Jejunum (tissue), 1 donor: Measurements from ENCODE around the gene POU6F2.

GRCh38 chr7:37052606-37053132 is 328.4 kb upstream of the AOAH start:
- PRO-cap, result no peak

DNA sequence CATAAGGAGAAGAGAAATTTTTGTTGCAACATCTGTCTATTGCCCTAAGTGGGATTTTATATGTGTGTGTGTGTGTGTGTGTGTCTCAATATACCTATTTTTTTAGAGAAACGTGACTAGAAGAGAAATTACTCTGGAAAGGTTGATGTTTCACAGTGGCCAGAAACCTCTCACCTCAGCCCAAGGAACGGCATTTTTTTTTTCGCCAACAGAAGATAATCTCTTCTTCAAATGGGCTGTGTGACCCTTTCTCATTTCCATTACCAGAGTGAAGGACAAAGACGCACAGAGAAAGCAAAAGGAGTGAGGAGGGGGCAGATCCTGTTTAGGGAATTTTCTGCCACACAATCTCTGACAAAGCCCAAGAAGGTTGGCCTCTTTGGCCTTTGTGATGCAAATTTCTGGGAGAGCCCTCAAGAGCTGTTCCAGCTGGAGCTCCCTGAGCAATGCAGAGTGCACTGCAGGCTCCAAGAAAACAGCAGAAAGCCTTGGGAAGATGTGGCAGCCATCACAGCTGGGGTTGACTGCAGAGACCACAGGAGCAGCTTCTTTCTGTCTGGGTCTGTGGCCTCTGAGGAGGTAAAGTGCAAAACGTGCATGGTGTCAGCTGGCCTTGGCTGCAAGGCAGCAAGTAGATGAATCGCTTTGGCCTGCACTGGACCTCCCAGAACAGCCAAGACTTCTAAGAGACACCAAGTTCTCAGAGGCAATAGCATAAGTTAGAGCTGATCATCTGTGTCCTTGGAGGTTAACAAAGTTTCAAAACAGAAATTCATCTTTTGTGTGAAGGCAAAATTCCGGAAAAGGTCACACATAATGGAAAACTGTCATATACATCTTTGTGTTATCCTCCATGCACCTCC is 200.3 kb downstream of the ELMO1 start:
- PRO-cap, result no peak

GRCh38 chr7:37353465-37354343 is 95.0 kb downstream of the ELMO1 start:
- PRO-cap, result unidirectional peak, minus-strand start at chr7:37353640

DNA sequence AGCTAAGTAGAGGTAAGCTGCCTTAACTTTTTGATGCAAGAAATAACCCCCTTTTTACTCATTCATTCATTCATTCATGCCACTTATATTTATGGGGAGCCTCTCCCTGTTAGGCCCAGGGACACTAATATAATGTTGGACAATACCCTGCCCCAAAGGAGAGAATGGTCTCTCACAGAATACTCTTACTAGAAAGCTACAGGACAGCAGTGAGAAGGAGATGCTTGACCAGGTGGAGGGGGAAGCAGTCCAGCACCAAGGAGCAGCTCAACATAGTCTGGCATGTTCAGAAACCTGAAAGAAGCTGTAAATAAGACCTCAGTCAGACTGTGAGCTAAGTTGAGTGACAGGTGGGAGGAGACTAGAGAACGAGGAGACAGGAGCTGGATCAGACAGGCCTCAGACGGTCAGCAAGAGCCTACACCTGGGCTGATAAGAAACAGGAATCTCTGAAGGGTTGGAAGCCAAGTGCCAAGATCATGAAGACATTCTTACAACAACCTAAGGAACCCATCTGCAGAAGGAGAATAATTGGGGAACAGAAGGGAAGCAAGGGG is 54.6 kb downstream of the ELMO1 start:
- PRO-cap, result no peak

GRCh38 chr7:37415657-37416020 is 33.0 kb downstream of the ELMO1 start:
- PRO-cap, result no peak

- PRO-cap, result no peak
These were observed 4.1 kb downstream of the ELMO1 start for GRCh38 chr7:37444596-37444839.

DNA sequence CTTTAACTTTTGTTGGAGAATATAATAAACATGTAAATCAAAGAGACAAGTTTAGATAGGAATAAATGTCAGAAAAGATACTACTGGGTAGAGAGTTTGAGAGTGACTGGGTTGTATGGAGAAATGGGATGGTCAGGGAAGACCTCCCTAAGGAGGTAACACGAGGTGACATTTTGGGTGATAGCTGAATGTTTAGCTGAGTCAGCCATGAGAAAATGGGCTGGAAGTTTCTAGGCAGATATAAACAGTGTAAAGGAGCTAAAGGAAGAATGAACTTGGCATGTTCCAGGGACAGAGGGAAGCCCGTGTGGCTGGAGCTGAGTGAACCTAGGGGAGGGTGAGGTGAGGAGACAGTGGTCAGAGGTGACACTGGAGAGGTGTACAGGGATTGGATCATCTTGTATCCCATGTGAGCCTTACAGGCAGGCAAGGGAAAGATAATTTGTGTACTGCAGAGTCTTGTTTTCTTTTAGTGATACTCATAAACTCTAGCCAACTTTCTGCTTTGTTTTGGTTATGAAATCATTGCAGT is 1.7 kb downstream of the STARD3NL start:
- PRO-cap, result no peak

DNA sequence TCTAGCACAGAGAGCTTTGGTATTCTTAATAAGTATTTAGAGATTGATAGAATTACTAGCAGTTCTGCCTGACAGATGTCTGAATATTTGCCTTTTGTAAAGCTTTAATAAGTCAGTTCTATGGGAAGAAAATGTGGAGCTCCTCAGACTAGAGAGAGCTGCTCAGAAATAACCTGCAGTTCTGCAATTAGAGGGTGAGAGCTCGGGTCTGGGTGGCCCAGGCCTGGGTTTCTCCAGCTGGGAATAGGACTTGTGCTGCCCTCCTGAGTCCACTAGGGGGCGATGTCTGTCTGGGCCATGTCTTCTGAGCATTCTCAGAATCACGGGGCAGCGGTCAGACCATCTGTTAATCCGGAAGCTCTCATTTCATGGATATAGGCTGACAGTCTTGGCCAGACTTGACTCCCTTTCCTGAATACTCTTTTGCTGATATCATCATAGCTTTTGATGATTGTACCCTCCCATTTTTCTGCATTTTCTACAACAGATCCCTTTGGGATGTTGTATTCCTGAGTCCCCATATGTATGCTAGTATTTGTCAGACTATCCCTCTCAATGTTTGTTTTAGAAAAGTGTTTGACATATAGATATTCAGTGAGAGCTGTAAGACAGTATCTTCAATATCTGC is 37.7 kb downstream of the STARD3NL start:
- PRO-cap, result no peak

DNA sequence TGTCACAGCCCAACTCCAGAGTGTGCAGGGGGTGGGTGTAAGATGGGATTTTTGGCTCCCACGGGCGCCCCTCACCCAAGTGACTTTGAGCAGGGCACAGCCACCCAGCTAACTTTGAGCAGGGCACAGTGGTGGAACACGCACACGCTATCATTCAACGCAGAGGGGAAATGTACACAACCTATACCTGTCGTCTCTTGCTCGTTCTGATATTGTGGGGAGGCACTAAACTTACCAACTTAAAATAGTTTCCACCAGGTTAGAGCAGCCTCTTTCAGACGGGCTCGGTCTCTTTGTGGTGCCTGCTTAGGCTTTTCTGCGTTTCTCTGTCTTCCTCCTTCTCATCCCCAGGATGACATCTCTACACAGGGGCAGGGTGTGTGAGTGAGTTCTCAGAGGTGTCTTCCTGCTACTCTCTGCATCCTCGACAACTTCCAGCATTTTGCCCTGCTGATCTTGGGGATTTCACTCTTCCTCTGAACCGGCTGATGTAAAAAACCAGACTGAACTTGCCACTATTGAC is 126.4 kb downstream of the STARD3NL start:
- PRO-cap, result no peak

DNA sequence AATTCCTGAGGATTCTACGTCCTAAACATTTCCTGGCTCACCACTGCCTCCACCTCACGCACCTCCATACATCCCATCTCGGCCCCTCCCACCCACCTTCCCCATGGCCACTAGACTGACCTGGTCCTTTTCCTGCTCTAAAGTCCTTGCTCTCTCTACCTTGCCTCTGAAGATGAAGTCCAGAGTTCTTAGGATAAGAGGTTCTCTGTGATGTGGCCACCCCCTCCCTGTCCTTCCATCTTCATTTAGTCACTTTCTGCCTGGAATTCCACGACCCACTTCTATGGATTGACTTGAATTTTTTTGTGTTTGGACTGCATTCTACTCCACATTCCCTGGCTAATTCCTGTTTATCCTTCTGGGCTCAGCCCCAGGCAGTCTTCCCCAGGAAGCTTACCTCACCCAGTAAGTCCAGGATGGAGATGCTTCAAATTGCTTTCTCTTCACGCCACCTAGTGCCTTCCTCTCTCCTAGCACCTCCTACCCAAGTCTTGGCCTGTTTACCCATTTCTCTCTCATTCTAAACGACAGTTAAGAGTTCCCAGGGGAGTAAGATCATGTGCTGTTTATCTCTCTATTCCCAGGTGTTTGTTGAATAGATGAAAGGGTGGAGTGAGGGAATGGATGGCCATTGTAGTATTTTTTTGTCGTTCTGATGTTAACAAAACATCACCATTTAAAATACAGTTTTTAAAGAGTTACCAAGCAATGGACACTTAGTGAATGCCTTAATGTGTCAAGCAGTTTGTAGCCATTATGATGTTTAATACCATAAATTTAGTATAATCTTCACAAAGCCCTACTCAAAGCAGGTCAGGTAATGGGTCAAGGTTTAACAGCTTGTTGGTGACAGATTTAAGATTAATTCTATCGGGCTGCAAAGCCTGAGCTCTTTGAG is 140.8 kb downstream of the STARD3NL start:
- PRO-cap, result no peak

GRCh38 chr7:38331813-38332318 is 153.8 kb downstream of the STARD3NL start:
- PRO-cap, result no peak

DNA sequence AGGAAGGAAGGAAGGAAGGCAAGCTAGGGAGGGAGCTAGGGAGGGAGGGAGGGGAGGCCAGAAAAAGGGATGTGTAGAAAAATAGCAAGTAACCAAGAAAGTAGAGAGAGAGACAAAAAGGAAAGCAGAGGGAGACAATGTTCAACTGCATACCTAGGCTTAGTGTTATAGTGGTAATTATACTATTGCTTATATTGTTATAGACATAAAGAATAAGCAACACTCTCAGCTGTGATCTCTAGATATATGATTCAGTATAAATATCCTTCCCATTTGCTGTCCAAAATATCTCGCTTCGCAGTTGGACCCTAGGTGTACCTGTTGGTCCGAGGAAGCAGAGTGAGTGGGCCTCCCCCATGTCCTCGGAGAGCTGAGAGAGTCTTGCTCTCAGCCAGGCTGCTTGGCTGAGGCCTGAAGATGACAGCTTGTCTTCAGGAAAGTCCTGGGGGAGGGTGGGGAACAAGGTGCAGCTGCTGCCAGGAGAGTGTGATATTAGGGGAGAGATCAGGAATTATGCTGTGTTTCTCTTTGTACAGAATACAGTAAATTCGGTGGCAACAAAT is 156.4 kb downstream of the STARD3NL start:
- PRO-cap, result no peak

- PRO-cap, result no peak
These were observed 188.6 kb downstream of the STARD3NL start for GRCh38 chr7:38366496-38367132.

DNA sequence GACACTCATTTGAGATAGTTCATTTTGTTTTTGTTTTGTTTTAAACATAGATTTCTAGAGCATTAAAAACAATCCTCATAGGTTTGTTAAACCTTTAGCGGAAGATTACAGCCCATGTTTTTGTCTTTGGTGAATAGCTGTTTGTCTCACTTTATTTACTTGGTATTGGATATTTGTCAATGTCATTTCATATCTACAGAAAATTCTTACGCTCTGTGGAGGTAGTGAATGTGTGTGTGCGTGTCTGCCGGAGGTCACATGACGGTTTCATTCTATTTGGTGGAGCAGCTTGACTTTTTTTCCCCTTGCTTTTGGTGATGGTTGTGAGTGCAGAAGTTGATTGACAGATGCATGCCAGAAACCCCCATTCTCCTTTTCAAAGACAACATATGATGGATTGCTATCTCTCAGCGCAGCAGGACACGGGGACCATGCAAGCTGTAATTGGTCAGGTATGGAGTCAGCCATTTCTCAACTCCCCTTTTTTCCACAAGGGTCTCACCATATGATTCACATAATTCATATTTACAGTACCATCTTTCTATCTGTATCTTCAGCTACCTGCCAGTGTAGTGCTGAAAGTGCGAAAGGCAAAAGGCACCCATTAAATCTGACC is at the start of gene POU6F2:
TSS of gene POU6F2 (plus strand) at position 303 of the 616 bp plus-strand sequence.
- PRO-cap, result no peak

- PRO-cap, result no peak
These were observed 108.0 kb downstream of the POU6F2 start for GRCh38 chr7:39085519-39086279.

DNA sequence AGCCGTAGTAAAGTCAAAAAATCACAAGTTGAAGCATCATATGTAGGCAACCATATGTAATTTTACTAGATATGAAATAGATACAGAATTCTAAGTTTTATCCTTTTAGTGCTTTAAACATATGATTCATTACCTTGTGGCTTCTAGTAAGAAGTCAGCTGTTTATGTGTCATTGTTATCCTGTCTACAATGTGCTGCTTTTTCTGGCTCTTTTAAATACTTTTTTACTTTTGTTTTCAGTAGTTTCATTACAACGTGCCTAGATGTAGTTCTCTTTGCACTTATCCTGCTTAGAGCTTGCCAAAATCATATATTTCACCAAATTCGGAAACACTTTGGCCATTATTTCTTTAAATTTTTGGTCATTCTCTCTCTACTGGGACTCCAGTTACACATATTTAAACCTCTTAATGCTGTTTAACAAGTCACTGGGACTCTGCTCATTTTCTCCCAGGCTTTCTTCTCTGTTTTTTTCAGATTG is 26.4 kb downstream of the YAE1 start:
- PRO-cap, result no peak

GRCh38 chr7:39758153-39758730 is 134.9 kb downstream of the RALA start:
- PRO-cap, result no peak

DNA sequence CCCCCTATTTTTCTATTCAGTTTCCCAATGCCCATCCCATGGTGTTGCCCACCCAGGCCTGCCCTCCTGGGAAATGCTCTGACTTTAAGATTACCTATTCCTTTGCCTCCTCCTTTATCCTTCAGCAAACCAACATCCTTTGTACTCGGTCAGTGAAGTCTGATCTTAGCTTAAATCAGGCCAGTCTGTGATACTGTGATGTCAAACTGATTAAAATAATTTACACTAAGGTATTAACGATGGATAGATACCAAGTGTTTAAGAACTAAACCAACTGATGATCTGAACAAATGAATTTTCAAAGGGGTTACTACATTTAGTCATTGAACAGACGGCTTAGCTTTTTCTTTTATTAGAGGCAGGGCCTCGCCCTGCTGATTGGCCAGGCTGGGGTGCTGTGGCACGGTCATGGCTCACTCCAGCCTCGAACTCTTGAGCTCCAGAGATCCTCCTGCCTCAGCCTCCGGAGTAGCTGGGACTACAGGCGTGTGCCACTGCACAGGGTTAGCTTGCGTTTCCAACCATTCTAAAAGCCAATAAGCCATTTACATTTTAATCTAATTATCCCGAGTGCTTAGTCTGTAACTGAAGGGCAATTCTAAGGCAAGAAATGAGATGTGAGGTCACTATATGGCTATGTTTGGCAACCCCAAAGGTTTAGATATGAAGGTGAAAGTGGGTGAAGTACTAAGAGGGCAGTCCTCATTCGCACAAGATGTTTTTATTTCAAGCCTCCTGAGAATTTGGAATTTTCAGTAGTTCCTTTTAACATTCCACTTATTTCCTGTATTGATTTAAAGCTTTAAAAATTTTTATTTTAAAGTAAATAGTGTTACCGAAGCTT is 1.7 kb upstream of the CDK13 start:
- PRO-cap, result no peak

GRCh38 chr7:39950426-39951441 is 678 bp downstream of the CDK13 start:
- PRO-cap, result bidirectional peak, plus-strand start at chr7:39950695, minus-strand start at chr7:39950814; bidirectional peak, plus-strand start at chr7:39951356, minus-strand start at chr7:39951211

DNA sequence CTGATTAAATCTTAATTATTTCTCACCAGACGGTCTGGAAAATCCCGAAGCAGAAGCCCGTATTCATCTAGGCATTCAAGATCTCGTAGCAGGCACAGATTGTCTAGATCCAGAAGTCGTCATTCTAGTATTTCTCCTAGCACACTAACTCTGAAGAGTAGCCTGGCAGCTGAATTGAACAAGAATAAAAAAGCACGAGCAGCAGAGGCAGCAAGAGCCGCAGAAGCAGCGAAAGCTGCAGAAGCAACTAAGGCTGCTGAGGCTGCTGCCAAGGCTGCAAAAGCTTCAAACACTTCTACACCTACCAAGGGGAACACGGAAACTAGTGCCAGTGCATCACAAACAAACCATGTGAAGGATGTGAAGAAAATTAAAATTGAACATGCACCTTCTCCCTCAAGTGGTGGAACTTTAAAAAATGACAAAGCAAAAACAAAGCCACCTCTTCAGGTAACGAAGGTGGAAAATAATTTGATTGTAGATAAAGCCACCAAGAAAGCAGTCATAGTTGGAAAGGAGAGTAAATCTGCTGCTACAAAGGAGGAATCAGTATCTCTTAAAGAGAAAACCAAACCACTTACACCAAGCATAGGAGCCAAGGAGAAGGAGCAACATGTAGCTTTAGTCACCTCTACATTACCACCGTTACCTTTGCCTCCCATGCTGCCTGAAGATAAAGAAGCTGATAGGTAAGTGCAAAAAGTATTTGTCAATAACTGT is 37.7 kb downstream of the CDK13 start:
- PRO-cap, result no peak